ENCODE measurements around a stretch of chr13.

- PRO-cap = no peak
- RAMPAGE, long total RNA, 2 experiments = no peak in any of the 2 experiments
Measured at GRCh38 chr13:21536970-21537635, 66.9 kb downstream of the MICU2 start.

DNA sequence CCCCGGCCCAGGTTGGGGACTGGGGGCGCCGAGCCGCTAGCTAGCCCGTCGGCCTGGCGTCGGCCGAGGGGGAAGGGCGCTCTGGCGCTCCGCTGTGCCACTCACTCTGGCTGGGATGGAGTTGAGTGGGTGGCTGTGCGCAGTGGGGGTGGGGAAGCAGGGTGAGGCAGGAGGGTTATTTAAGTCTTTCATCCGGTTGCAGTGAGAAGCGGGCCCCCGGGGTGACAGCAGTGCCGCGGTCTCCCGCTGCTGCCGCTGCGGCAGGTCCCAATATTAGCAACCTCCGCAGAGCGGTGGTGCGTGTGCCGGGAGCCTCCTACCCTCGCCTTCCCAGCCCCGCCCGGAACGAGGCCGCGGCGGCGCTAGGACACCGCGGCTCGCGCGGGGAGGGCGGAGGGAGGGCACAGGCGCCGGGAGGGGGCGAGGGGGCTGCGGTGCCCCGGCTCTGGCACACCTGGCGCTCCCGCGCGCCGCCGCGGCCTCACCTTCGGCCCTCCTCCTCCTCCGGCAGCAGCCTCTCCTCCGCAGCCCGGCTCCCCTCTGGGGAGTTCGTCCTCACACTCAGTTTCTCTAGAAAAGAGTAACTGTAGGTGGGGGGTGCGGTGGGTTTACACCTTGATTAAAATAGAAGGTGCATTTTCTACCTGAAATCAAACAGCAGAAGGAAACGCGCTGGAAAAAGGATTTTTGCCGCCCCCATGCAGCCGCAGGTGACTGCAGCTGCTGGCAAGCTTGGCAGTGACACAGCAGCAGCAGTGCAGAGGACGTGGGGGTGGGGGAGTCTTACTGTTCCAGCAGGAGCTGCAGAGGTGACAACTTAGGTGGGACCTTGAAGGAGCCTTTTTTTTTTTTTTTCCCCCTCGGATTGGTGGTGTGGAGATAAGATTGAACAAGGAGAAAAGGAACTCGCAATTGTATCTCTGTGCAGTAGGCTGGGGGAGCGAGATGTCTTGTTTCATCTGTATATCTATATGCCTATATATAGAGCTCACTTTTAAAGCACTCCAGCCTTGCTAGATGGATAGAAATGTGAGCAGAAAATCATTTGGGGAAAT is 4.5 kb downstream of the FGF9 start:
- PRO-cap = bidirectional peak, plus-strand start at position 204 of the sequence, minus-strand start at position 65 of the sequence
- RAMPAGE, long total RNA, 2 experiments = no peak in any of the 2 experiments

- PRO-cap = bidirectional peak, plus-strand start at chr13:23375841, minus-strand start at chr13:23375496
- RAMPAGE, long total RNA, 2 experiments = start-site peak on the minus strand in 1 of 2 experiments, at chr13:23375155-23375413 at its widest, 7 to 16 reads per replicate
Measured at GRCh38 chr13:23374725-23375693, 58.5 kb downstream of the SACS start.

DNA sequence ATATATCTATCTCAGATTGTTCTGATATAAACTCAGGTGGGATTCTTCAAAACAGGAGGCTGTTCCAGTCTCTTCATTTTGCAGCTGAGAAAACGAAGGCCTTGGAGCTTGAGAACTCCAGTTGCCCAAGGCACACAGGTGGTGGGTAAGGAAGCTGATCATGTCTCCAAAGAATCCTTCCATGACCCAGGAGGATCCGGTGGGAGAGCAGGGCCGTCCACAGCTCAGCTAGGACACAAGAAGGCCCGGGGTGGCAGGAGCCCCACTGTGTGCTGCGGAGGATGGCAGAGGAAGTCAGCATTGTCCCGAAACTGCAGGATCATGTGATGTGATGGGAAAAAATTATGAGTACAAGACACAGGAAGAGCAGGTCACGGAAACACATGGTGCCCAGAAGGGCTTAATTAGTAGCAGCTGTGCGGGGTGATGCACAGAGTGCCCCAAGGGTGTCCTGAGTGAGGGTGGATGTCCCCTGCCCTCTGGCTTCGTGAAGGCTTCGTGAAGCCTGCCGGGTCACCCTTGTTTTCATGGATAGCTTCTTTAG is 33.6 kb upstream of the SACS start:
- PRO-cap = no peak
- RAMPAGE, long total RNA, 2 experiments = no peak in any of the 2 experiments

DNA sequence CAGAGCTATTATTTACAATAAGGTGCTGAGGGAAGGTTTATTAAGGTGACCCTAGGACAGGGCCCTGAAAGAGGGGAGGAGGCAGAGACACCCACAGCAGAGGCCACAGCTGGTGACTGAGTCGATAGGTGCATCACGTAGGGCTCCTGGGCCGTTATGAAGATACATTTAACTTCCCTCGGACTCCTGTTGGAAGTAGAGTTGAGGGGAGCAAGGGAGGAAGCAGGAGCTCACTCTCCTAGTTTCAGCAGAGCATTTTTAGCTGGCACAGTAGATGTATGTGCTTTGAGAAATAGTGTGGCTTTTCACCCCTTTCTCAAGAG is 66.3 kb downstream of the TNFRSF19 start:
- PRO-cap = no peak
- RAMPAGE, long total RNA, 2 experiments = no peak in any of the 2 experiments

GRCh38 chr13:23673191-23673755 is 103.1 kb downstream of the TNFRSF19 start:
- PRO-cap = no peak
- RAMPAGE, long total RNA, 2 experiments = no peak in any of the 2 experiments

DNA sequence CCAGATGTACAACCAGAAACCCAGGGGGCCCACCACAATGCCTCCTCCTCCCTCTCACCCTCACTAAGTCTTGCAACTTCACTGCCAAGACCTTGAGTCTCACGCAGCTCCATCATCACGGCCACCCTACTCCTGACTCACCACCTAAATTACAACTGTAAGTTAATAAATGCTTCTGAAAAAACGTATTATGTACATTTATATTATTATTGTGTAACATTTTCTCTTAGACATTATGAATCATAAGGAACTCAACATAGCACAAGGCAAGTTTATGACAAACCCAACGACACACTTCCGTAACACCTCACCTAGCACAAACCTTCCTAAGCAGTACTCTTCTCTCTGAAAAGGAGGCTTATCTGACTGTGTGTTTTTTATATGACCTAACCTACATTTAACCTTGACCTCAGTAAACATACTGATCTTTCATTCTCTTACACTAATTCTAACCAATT is 20.6 kb downstream of the MIPEP start:
- PRO-cap = no peak
- RAMPAGE, long total RNA, 2 experiments = no peak in any of the 2 experiments

DNA sequence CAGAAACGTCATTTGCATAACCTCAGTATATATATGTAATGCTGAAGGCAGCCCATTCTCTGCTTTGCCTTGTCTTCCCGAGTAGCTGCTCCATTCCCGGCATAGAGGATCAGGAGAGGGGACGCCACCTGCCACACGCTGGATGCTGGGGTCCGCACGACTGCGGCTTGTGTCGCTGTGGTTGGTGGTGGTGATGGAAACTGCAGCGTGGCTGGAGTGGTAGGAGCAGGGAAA is 65.1 kb upstream of the MIPEP start:
- PRO-cap = no peak
- RAMPAGE, long total RNA, 2 experiments = no peak in any of the 2 experiments

- PRO-cap = no peak
- RAMPAGE, long total RNA, 2 experiments = no peak in any of the 2 experiments
Measured at GRCh38 chr13:23965227-23965786, 76.1 kb upstream of the MIPEP start.

GRCh38 chr13:24005984-24006326 is 116.8 kb upstream of the MIPEP start:
- PRO-cap = unidirectional peak, minus-strand start at chr13:24006086
- RAMPAGE, long total RNA, 2 experiments = no peak in any of the 2 experiments

- PRO-cap = no peak
- RAMPAGE, long total RNA, 2 experiments = no peak in any of the 2 experiments
Measured at GRCh38 chr13:24148528-24149181, 11.9 kb upstream of the SPATA13 start.

GRCh38 chr13:24168866-24169807 is 8.6 kb downstream of the SPATA13 start:
- PRO-cap = no peak
- RAMPAGE, long total RNA, 2 experiments = no peak in any of the 2 experiments

GRCh38 chr13:24181957-24182775 is 21.6 kb downstream of the SPATA13 start:
- PRO-cap = no peak
- RAMPAGE, long total RNA, 2 experiments = start-site peak on the plus strand in 1 of 2 experiments, at chr13:24181852-24182386 at its widest, 24 reads per replicate

GRCh38 chr13:24223770-24224295 is 63.3 kb downstream of the SPATA13 start:
- PRO-cap = no peak
- RAMPAGE, long total RNA, 2 experiments = no peak in any of the 2 experiments

DNA sequence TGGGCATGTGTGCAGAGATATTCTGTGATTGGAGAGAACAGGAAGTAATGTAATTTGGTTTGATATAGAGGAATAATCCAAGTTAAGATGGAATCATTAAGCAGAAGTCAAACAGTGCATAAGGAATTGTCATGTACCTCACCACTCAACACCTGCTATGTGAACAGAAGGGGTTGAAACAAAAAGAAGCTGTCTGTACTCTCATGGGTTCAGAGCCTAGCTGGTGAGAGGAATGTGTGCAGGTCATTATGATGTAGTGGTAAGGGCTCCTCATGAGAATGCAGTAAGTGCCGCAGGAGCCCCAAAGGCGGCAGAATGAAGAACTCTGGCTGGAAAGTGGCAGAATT is 69.5 kb downstream of the SPATA13 start:
- PRO-cap = no peak
- RAMPAGE, long total RNA, 2 experiments = no peak in any of the 2 experiments

- PRO-cap = no peak
- RAMPAGE, long total RNA, 2 experiments = no peak in any of the 2 experiments
Measured at GRCh38 chr13:24254101-24254896, 55.1 kb upstream of the C1QTNF9 start.

DNA sequence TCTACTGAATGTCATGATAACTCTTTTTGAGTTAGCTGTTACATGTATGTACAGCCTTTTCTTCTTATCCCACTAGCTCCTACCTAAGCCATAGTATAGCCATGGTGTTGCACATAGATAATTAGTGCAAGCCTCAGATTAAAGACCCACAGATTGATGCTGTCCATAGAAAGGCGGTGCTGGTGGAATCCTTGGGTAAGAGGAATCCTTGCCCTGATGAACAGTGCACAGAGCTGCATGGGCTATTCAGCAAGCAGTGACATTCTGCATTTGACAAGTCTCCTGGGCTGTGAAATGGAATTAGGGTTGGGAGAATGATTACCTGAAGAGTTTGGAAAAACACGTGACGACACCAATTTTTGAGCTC is 21.0 kb upstream of the C1QTNF9 start:
- PRO-cap = no peak
- RAMPAGE, long total RNA, 2 experiments = no peak in any of the 2 experiments

- PRO-cap = bidirectional peak, plus-strand start at chr13:24512594, minus-strand start at chr13:24512579
- RAMPAGE, long total RNA, 2 experiments = no peak in any of the 2 experiments
Measured at GRCh38 chr13:24511874-24512706, 488 bp downstream of the PARP4 start.

DNA sequence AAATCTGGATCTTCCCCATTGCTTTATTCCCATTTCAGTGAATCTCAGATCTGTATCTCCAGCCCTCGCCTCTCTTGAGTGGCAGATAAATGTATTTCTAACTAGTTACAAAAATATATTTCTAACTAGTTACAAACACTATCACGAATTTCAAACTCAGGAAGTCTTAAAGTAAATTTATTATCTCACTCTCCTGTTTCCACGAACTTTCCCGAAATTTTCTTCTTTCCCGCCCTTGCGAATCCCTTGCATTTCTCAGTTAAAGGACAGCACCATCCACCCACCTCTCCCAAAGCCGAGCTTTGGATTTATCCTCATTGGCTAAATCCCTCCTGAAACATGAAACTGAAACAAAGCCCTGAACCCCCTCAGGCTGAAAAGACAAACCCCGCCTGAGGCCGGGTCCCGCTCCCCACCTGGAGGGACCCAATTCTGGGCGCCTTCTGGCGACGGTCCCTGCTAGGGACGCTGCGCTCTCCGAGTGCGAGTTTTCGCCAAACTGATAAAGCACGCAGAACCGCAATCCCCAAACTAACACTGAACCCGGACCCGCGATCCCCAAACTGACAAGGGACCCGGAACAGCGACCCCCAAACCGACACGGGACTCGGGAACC is 9.0 kb upstream of the CENPJ start:
- PRO-cap = no peak
- RAMPAGE, long total RNA, 2 experiments = no peak in any of the 2 experiments

GRCh38 chr13:24956734-24957551 is 34.3 kb upstream of the CENPJ start:
- PRO-cap = no peak
- RAMPAGE, long total RNA, 2 experiments = no peak in any of the 2 experiments

Measured in body of pancreas (tissue), 2 donors.